ENCODE data around the genes EXD2, GALNT16, PLEKHD1 and ADAM21.

DNA sequence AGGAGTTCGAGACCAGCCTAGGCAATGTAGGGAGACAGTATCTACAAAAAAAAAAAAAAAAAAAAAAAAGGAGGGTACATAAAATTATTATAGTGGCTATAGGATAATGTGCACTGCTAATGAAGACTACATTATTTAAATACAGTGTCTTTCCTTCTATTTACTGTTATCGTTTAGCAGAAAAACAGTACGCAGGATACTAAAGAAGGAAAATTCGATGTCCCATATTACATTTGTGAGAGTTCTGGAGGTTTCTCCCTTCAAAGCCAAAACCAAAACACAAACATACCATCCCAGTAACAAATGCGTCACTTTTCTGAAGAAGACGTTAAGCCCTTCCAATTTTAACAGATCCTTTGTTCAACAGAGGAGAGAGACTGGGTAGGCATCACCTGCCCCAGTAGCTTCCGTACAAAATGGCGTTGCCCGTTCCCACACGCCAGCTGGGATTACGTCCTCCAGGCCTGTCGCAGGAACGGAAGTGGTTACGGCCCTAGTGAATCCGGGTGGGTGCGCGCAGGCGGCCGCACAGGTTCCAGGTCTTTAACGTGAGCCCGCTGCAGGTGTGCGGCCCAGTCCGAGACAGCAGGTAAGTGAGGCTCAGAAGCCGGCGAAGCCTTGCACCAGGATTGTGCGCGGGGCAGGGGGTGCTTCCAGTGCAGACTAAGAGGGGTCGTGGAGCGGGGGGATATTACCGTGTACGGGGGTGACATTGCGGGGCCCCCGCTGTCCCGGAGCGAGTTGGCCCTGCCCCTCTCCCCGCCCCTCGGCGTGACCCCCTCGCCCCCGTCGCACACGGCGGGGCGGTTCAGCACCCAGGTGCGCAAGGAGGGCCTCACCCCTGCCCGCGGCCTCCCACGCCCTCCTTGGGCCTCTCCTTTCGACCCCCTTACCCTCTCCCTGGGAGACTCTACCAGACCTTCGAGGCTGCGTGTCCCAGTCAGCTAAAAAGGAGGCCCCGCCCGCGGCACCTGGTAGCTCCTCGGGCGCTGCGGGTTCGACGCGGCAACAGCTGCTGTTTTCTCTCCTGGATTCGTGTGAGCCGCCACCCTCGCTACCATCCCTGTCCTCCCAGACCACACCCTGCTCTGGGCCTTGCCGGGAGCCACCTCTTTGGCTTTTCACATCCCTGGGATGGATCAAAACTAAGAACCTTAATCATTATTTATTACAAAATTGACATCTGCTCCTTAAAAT lies at the start of gene EXD2:
Gene EXD2 (plus strand): TSS at position 496 of the 1,197 bp plus-strand sequence.
- PRO-cap = unidirectional peak, plus-strand start at position 359 of the sequence; bidirectional peak, plus-strand start at position 496 of the sequence, minus-strand start at position 424 of the sequence; unidirectional peak, plus-strand start at position 818 of the sequence

GRCh38 chr14:69259322-69260417 lies at the start of gene GALNT16:
TSS of gene GALNT16 (plus strand) at chr14:69260158.
- PRO-cap = unidirectional peak, minus-strand start at chr14:69259554; bidirectional peak, plus-strand start at chr14:69260194, minus-strand start at chr14:69259978

- PRO-cap = unidirectional peak, plus-strand start at chr14:69317343
Observed at GRCh38 chr14:69316945-69317518, 57.1 kb downstream of the GALNT16 start.

GRCh38 chr14:69445921-69446472 lies 38.5 kb upstream of the PLEKHD1 start:
- PRO-cap = no peak

- PRO-cap = no peak
Observed at GRCh38 chr14:69484259-69484940, at the start of gene PLEKHD1. TSS of gene PLEKHD1 (plus strand) at chr14:69484728.

DNA sequence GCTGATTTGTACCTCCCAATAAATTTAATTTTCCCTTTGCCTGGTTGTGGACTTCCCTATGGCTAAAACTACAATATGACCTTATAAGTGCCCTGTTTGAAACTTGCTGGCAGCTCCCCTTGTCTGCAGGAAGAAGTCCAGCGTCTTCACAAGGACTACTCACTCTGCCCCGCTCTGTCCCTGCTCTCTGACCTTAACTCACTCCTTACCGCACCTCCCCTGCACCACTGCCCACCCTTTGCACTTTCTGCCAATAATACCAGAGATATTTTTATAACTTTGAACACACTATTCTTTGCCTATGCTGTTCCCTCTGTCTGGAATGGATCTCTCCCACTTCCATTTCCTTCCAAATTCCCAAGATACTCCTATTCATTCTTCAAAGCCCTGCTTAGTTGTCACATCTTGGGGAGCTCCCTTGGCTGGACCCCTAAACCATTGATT lies 7.4 kb downstream of the PLEKHD1 start:
- PRO-cap = unidirectional peak, minus-strand start at position 189 of the sequence

DNA sequence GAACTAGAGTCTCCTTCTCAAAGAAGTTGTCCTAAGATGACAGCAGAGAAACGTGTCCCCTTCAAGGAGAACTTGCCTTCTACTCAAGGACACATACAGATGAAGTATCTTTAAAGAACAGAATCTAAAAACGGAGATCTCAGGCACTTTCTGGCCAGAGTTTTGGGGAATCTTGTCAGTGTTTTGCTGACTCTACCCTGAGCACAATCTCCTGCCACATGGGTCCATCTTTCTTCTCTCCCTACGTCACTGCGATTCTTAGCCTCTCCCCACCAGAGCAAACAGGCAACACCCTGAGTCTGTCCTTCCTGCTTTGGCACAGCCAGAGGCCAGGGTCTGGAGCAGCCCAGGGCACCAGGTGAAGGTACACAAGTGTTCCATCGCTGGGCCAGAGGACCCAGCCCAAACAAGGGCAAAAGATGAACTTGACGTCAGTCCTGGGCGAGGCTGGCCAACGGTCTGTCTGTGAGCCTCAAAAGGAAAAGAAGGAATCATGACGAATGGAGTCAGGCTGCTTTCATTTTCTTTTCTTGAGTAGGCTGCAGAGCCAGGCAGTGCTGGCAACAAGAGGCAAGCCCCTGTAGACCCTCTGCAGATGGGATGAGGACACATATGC lies 12.7 kb upstream of the CCDC177 start:
- PRO-cap = bidirectional peak, plus-strand start at position 490 of the sequence, minus-strand start at position 232 of the sequence

- PRO-cap = no peak
Observed at GRCh38 chr14:69637353-69637788, 26.0 kb downstream of the SUSD6 start.

DNA sequence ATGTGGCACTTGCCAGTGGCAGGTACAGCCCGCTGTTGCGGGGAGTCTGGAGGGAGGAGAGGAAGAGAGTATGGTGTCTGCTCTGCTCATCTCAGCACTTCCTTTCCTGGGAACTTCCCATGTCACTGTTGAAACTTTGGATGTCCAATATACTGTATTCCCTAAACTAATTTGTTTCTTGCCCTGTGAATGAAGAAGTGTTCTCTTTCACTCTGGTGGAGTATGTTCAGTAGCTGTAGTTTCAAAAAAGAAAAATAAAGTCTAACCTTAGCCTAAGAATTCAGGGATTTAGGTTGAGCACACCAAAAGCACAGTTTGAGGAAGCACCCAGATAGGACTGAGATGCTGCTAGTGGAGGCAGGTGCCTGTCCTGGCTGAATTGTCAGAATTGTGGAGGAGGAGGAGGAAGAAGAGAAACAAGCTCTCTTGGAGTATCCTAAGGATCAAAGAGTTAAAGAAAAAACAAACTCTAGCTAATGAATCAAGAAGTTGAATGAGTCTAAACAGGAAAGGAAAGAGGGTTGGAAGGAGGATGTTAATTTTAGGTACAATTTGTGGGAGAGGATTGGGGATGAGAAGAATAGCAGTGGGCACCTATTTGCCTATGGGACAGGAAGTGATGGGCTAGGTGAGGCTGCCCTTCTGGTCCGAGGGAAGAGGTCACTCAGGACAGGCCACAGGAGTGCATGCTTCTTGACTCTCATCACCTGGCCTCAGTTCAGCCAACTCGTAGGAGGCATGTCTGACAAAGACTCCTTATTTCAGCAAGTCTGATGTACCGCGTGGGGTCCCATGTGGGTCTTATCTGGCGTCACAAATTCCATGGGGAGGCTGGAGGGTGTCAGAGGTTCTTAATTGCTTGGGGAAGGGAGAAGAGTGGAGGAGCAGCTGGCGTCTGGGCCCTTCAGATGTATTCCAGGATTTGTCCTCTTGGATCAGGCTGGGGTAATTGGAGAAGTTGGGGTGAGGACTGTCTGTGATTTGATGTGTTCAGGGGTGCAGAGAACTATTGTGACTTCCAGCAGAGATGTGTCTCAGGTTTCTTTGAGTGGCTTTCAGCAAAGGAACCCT lies 59.7 kb downstream of the SUSD6 start:
- PRO-cap = no peak

- PRO-cap = no peak
Observed at GRCh38 chr14:69975451-69976157, 96.4 kb downstream of the SMOC1 start.

DNA sequence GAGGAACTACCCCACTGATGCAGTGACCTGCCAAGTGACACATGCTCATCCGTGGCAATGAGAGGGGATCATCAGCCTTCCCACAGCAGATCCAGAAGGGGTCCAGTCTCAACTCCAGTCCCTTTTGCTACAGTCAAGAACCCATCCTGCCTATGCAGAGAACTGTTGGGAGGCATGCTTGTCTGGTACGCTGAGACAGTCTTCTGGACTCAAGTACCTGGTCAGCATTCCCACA lies 26.9 kb downstream of the COX16 start:
- PRO-cap = no peak

- PRO-cap = no peak
Observed at GRCh38 chr14:70339696-70340167, 19.8 kb downstream of the COX16 start.

DNA sequence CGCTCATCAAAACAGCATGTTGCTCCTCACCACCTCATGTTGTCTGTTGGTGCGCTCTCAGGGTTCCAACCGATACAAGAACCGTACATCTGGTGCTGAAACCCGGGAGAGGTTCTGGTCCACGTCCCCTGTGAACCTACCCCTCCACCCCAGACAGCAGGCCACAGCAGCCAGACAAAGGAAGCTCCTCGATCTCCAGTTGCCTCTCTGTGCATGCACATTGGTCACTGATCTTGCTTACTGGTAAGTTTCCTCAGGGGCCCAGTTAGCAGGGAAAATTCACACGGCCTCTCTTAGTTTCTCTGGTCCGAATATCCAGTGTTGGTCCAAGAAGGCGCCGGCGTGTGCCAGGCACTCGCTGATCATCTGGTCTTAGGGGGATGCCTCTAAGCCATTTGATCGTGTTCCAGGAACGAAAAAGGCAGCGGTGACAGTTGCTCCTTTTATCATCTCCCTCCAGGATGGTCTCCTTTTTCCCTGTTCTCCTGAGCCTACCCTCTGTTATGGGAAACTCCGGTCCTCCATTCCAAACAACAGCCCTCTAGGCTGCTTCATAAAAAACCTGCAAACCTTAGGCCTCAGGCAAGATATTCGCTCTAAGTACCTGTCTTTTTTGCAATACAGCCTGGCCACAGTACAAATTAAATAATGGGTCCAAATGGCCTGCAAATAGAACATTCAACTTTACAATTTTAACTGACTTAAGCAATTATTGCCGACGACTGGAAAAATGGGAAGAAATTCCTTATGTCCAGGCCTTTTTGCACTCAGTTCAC lies 14.3 kb downstream of the COX16 start:
- PRO-cap = no peak

DNA sequence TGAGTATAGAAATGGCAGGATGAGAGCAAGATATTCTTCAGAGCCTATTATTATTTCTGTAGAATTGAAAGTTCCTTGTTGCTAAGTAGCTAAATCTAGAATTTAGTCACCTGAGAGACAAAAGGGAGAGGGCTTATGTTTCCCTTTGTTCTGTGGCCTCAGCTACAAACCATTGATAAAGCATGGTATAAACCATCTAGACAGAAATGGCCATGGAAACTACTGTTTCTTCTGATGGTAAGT lies at the start of gene ADAM21:
Gene ADAM21 (plus strand): TSS at position 148 of the 243 bp plus-strand sequence.
- PRO-cap = no peak

GRCh38 chr14:70592259-70592704 lies 8.2 kb downstream of the MED6 start:
- PRO-cap = no peak

GRCh38 chr14:70709600-70710530 lies 68.1 kb downstream of the TTC9 start:
- PRO-cap = no peak

DNA sequence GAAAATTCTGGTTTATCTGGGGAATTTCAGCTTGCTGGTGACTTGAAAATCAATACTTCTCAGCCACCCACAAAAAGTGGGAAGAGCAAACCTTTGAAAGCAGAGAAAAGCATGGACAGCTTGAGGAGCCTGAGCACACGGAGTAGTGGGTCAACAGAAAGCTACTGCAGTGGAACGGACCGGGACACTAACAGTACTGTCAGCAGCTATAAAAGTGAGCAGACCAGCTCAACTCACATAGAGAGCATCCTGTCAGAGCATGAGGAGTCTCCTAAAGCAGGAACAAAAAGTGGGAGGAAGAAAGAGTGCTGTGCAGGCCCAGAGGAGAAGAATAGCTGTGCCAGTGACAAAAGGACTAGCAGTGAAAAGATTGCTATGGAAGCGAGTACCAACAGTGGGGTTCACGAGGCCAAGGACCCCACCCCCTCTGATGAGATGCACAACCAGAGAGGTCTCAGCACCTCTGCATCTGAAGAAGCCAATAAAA lies 70.1 kb downstream of the PCNX1 start:
- PRO-cap = no peak

DNA sequence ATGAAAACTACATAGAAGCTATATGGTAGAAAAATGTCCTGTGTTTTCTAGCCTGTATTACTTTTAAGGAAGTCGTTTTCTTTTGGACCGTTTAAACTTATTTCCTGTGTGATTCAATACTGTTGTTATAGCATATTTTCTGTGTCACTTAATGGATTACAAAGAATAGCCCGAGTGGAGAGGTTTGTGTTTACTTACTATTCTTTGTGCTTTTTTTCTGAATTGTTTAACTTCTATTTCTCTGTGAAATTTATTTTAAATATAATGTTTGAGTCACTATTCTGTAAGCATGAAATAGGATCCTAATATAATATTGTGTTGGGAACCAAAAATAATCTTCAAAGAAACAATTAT lies 74.4 kb downstream of the PCNX1 start:
- PRO-cap = no peak

GRCh38 chr14:71092502-71093026 lies 185.3 kb downstream of the PCNX1 start:
- PRO-cap = no peak

DNA sequence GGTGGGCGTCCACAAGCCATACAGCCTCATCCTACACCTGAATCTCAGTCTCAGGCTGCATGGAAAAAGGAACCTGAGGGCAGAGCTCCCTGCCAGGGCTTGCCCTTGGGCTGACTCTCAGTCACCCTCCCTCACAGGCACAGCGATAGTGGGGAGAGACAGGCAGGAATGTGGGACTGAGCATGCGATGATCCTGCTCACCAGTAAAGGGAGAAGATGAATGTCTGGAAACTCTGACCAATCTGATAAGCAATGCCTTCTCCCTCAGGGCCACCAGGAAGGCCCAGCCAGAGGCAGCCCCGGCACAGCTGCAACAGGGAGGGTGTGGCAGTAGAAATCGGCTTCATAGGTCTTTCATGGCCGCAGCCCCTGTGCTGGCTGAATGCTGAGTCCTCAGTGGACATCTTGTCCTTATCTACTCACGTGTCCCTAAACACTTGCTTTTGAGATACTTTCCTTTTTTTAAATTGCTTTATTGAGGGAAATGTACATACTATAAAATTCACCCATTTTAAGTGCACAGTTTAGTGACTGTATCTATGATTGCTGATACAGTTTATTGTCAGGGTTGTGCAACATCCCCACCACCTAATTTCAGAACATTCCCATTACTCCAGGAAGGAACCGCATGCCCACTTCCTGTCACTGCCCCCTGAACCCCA lies 155.0 kb upstream of the SIPA1L1 start:
- PRO-cap = no peak

Measured in paraaortic lymph node (tissue), 1 donor.